Metanephros (tissue), 2 donors: ENCODE measurements around a stretch of chr2.

DNA sequence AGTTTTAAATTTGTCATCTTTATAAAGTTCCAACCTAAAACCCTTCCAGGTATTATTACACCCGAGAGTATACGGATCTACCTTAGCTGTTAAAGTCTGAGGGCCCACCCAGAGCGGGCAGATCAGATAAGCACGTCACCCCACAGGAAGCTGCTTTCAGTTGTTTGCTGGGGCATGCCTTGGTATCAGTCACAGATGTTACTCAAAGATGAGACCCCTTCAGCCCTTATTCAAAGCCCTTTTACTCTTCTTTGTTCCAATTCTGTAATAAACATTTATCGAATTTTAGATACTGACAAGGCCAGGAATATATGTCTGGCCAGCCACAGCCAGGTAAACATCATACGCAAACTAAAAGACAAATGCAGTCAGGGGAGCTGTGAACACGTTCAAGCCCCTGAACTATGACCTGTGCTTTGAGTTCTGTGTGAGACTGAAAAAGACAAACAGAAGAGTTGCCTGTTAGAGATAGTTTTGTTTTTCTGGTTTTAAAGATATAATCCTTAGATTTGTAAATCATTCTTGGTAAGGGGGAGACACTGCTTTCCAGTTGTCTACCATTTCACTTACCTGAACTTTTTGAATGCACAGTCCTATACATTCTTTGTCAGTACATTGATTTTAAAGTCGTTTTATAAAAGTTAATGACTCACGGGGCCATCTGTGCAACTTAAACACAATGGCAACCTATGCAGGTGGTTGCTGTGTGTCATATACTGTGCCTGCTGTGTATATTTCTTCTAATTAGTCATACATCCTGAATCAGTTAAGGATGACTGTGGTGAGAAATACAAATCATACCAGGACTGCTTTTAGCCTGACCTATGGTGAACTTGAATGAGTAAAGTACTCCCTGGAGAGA lies 100.6 kb upstream of the ITPRID2 start:
- RAMPAGE, long total RNA, result no peak

GRCh38 chr2:181954101-181954657 lies 31.5 kb upstream of the PPP1R1C start:
- RAMPAGE, long total RNA, result no peak

GRCh38 chr2:182055859-182056332 lies 70.2 kb downstream of the PPP1R1C start:
- RAMPAGE, long total RNA, result no peak

- RAMPAGE, long total RNA, result no peak
Observed at GRCh38 chr2:182424245-182424796, 2.5 kb downstream of the PDE1A start.

GRCh38 chr2:182793144-182793368 lies 73.4 kb downstream of the FRZB start:
- RAMPAGE, long total RNA, result no peak

DNA sequence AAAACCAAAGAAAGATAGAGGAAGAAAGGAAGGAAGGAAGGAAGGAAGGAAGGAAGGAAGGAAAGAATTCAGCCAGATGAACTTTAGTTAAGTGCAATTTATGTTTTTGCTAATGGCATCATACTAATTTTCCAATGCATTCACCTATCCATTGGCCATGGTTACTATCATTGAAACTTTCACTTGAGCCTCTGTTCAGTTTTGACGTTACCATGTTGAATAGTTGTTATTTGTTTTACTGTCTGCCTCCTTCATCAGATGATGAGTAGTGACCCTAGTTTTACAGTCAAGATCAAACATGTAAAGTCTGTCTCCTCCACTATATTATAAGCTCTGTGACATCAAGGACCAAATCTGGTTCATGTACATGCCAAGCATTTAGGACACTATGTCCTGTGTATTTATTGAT lies 46.4 kb upstream of the FRZB start:
- RAMPAGE, long total RNA, result no peak

DNA sequence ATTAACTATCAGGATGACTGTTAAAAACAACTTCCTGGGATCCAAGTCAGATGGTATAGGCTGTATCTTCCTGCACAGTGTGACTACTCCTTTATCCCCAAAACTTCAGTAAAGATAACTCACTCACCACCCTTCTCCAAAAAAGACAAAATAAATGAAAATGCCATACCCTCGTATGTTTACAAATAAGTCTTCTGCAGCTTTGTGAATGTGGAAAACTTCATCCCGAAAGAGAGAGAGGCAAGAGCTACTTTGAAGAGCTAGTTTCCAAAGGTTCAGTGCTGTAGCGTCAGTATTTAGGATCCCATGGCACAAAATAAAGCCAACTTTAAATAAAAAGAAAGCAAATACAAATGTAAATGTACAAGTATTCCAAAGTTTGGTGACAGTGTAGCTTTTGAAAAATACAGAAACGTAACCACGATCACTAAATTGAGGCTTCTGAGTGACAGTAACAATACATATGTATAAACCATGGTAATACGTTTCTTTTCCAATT lies 49.3 kb downstream of the NCKAP1 start:
- RAMPAGE, long total RNA, result no peak

GRCh38 chr2:183056816-183057388 lies 18.6 kb upstream of the NCKAP1 start:
- RAMPAGE, long total RNA, result no peak

DNA sequence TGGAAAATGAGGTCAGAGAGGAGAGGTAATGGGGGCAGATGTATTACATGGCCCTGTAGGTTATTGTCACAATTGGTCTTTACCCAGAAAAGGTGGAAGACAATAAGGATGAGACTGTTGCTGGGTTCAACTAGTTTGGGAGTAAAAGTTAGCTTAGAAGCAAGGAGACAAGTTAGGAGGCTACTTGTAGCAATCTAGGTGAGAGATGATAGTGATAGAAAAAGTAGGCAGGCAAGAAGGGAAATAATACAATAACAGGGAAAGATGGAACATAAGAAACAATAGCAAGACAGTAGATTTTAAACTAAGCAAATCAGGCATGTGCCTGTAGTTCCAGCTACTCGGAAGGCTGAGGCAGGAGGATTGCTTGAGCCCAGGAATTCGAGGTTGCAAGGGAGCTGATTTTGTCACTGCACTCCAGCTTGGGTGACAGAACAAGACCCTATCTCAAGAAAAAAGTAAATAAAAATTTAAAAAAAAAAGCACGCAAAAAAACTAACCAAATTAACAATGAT lies 11.2 kb downstream of the NUP35 start:
- RAMPAGE, long total RNA, result no peak

GRCh38 chr2:185424798-185425606 lies 313.6 kb upstream of the FSIP2 start:
- RAMPAGE, long total RNA, result no peak

GRCh38 chr2:186607612-186608180 lies 17.8 kb downstream of the ITGAV start:
- RAMPAGE, long total RNA, result no peak

DNA sequence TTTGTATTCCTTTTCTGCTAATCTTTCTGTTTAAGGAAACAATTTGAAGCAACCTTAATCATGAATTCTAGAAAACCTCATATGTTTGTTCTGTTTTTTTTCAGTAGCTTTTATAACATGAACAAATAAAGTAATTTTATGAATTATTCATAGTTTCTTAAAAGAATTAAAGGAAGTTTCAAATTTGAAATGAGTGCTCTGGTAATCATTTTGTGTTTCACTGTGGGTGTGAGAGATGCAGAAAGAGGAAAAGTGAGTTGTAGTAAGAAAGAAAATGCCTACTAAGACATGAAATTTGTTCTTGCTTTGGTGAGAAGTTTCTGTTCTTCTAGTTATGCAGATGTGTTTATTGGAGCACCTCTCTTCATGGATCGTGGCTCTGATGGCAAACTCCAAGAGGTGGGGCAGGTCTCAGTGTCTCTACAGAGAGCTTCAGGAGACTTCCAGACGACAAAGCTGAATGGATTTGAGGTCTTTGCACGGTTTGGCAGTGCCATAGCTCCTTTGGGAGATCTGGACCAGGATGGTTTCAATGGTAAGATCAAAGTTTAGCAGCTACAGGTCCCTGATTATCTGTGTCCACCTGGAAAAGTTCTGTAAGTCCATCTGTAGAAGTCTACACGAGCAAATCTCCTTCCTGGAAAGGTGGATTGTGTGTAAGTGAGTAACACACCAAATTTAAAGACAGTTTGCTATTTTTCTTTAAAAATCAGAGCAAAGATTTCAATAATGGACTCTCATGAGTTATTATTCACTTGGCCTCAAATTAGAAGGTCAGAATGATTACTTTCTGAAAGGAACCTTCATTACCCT lies 51.4 kb downstream of the ITGAV start:
- RAMPAGE, long total RNA, result no peak

GRCh38 chr2:186675493-186676051 lies 18.3 kb upstream of the FAM171B start:
- RAMPAGE, long total RNA, result no peak

GRCh38 chr2:186761712-186762103 lies 67.8 kb downstream of the FAM171B start:
- RAMPAGE, long total RNA, result no peak

GRCh38 chr2:188624144-188624656 lies 332.5 kb downstream of the GULP1 start:
- RAMPAGE, long total RNA, result no peak

- RAMPAGE, long total RNA, result no peak
Observed at GRCh38 chr2:188978019-188979195, 4.2 kb downstream of the COL3A1 start.

DNA sequence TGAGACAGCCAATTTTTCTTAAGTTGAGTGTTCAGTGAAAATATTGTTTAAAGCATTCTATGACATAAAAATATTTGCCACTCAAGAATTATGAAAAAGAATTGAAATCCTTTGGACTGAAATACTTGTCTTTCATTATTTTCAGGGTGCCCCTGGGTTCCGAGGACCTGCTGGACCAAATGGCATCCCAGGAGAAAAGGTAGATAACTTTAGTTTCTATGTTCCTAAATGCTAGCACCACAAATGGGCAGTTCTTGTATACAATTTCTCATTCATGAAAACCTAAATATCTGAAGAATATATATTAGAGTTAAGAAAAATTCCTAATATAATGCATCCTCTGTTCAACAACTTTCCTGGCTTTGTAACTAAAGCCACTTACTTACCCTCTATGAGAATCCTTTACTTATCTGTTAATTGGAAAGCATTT lies 20.7 kb downstream of the COL3A1 start:
- RAMPAGE, long total RNA, result no peak

DNA sequence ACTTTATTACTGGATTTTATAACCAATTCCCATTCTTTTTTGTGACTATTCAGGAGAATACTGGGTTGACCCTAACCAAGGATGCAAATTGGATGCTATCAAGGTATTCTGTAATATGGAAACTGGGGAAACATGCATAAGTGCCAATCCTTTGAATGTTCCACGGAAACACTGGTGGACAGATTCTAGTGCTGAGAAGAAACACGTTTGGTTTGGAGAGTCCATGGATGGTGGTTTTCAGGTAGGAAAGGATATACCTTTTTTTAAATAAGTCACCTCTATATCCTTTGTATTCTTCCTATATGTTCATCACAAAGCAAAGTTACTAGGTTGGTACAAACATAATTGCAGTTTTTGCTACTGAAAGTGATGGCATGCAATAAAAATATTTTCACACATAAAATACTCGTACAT lies 36.0 kb downstream of the COL3A1 start:
- RAMPAGE, long total RNA, result start-site peak on the plus strand centred at position 152 of the sequence, 158 bp wide, 1,005 and 215 reads in 2 replicates

DNA sequence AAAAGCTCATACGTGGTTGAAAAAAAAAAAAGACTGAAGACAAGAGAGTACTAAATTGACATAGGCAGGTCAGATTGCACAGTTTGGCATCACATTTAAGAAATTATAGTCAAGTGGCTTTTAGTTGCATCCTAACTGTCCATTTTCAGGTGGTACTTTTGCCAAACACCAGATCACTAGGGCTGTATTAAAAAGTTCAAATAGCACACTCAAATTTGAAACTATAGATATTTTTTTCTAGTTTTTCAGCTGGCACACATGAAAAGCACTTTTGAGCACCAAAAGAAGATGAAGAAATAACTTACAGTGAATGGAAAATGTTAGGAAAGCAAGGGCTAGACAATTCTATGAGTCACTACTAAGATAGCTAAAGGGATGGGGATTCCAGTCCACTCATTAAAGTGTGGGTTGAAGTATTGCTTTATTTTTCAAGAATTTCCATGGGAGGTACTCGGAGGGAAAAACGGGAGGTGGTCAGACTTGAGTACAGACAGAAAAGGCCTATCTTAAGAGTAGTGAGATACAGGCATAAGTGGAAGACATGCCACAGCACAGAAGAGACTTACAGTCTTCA lies 106.6 kb upstream of the COL5A2 start:
- RAMPAGE, long total RNA, result no peak

DNA sequence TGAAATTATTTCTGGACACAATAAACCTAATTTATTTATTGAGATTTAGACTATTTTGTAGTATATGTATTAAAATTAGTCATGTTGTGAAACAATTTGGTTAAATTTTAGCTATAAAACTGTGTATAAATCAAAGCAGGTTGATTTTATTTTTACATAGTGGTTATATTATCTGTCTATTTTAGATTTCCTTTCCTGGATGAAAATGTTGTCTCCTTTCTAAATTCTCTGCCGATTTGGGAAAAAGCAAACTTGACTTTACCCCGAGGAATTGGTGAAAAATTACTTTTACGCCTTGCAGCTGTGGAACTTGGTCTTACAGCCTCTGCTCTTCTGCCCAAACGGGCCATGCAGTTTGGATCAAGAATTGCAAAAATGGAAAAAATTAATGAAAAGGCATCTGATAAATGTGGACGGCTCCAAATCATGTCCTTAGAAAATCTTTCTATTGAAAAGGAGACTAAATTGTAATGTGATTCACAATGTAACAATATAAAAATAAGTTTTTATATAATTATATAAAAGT lies 4.2 kb upstream of the ANKAR start:
- RAMPAGE, long total RNA, result no peak